ENCODE data around the genes ADGRG7 and SENP7.

GRCh38 chr3:100377620-100377906, 23.3 kb downstream of the TOMM70 start:
- RRBS = no CpG with 5 or more reads among the region's 3 CpGs

GRCh38 chr3:100546327-100546729, 53.9 kb downstream of the TMEM45A start:
- RRBS = no CpG with 5 or more reads among the region's 2 CpGs

- RRBS = no CpG with 5 or more reads among the region's 8 CpGs
Observed at GRCh38 chr3:100609170-100610506, at the start of gene ADGRG7. ADGRG7 (plus strand) TSS chr3:100609601.

DNA sequence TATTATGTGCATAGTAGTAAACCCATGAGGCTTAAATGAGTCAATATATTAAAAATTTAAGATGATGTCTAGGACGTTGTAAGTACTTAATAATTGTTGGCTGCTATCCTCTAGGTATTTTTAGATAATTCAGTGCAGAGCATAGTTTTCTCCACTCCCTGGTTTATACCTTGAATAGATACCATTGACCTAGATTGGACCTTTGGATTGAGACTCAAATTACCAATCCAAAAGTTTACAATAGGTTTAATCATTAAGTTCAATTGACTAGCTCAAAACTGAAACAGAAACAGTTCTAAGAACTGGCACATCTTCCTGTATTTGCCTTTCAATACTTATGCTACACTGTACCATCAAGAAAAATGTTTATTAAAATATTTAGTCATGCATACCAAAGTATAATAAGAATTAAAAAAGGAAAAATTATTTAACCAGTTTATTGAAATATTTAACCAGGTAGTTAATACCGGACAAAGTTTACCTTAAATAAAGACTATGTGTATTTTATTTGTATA, 4.6 kb downstream of the ADGRG7 start:
- RRBS = no CpG with 5 or more reads among the region's 2 CpGs

GRCh38 chr3:100972956-100973457, 20.2 kb downstream of the ABI3BP start:
- RRBS = no CpG with 5 or more reads among the region's 3 CpGs

- RRBS = 2% methylated on average over 6 of the region's 41 CpGs
Observed at GRCh38 chr3:101512968-101513715, at the start of gene SENP7. SENP7 (minus strand) TSS chr3:101513212.

GRCh38 chr3:101517932-101518369, 4.9 kb upstream of the SENP7 start:
- RRBS = no CpG with 5 or more reads among the region's 3 CpGs

- RRBS = no CpG with 5 or more reads among the region's 2 CpGs
Observed at GRCh38 chr3:101592570-101592912, 18.6 kb downstream of the PCNP start.

DNA sequence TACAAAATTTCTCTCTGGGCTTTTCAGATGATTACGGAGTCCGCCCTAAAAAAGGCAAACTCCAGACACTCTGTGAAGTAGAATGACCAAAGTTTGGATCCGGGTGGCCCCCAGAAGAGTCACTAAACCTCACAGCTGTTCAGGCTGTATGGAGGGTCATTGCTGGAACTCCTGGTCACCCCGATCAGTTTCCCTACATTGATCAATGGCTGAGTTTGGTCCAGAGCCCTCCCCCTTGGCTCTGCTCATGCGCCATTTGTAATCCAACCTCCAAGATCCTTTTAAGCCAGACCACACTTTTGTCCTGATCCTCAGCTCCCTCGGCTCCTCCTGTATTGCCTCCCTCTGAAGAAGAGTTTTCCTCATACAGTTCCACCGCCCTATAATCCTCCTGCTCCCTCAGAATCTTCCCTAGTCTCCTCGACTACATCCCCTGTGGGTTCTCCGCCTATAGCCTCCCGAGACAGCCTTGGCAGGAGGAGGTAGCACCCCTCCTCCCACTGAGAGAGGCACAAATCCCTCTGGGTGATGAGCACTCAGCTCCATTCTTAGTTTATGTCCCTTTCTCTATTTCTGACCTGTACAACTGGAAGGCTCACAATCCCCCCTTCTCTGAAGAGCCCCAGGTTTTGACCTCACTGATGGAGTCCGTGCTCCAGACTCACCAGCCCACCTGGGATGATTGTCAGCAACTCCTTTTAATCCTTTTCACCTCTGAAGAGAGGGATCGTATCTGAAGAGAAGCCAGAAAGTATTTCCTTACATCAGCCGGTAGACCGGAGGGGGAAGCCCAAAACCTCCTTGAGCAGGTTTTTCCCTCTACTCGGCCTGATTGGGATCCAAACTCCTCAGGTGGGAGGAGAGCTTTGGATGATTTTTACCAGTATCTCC, 42.1 kb downstream of the ZBTB11 start:
- RRBS = no CpG with 5 or more reads among the region's 15 CpGs

GRCh38 chr3:101640262-101641209, 36.4 kb downstream of the ZBTB11 start:
- RRBS = no CpG with 5 or more reads among the region's 22 CpGs

DNA sequence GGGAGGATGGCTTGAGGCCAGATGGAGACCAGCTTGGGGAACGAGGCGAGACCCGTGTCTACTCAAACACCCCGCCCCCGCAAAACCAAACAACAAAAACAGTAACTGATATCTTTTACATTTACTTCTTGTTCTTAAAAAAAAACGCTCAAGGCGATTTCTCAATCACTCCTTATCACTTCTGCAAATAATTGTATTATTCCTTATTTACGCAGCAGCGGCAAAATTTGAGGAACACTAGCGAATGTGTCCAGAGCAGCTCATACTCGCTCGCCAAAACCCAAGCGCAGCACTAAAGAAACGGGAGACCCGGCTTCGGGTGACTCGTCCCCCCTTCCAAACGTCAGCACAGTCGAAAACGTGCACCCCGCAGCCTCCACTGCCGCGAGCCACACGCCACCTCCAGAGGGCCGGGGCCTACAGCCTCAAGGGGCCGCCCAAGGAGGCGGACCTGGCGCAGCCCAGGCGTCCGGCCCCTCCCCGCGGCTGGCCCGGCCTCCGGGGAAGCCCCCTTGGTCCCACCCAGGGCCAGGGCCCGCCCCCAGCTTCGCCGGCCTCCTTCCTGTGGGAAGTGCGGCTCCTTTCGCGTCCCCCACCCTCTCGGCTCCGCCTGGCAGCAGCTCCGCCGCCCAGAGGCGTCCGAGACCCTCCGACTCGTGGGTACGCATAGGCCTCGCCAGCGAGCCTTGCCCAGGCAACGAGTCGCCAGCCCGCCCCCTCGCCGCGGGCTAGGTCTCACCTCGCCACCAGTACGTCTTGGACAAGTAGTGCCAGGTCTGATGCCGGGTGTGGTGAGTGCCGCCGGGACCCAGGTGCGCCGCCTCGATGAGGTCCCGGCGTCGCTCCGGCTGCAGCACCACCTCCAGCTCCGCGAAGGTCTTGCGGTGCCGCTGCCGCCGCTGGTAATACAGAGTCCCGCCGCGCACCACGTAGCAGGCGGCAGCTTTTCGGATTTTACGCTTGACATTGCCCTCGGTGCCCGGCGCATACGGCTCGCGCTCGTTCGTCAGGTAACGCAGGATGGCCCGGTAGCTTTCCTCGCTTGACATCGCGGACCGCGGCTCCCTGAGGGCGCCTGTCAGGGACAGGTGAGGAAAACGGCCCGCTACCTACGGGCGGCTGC, 705 bp downstream of the ZBTB11 start:
- RRBS = 2% methylated on average over 17 of the region's 102 CpGs

GRCh38 chr3:101687078-101687736, 689 bp upstream of the RPL24 start:
- RRBS = no CpG with 5 or more reads among the region's 25 CpGs

GRCh38 chr3:101725627-101726020, 1.2 kb downstream of the CEP97 start:
- RRBS = no CpG with 5 or more reads among the region's 6 CpGs

DNA sequence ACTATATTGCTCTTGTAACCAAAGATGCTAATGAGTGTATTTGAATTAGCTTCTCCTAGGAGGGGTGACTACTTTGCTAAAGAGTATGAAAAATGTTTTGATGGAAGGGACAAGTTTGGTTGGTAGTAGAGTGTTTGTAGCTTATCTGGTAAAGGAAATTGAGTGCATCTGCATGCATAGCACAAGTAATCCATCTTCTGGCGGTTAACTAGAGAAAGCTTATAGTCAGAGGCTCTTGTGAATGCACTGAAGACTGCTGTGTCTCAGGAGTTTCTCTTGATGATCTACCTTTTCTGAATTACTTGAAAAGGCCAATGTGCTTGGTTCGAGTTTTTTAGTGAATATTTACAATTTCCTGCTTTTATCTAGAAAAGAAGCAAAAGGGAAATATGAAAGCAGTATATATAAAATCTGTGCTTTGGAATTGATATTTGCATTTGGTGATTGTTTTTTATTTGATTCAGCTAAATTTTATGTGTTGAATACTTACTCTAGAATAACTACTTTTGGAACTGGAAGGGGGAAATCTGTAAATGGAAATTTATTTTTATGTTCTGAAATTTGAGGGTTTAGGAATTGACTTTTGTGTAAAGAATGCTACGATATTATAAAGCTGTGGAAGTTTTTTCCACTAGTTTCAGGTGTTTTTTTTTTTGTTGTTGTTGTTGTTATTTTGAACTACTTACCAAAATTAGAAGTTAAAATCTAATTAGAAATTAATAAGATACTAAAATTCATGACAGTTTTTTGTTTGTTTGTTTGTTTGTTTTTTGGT, 26.9 kb upstream of the NFKBIZ start:
- RRBS = no CpG with 5 or more reads among the region's 3 CpGs

GRCh38 chr3:101850341-101851087, 1.2 kb downstream of the NFKBIZ start:
- RRBS = no CpG with 5 or more reads among the region's 18 CpGs

DNA sequence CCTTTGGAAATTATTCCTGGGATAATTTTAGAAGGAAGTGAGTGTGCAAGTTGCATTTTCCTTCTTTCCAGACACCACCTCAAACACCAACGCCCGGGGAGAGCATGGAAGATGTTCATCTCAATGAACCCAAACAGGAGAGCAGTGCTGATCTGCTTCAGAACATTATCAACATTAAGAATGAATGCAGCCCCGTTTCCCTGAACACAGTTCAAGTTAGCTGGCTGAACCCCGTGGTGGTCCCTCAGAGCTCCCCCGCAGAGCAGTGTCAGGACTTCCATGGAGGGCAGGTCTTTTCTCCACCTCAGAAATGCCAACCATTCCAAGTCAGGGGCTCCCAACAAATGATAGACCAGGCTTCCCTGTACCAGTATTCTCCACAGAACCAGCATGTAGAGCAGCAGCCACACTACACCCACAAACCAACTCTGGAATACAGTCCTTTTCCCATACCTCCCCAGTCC, 3.7 kb downstream of the NFKBIZ start:
- RRBS = no CpG with 5 or more reads among the region's 5 CpGs

GRCh38 chr3:101863902-101864325, 14.6 kb downstream of the NFKBIZ start:
- RRBS = no CpG with 5 or more reads among the region's 3 CpGs

GRCh38 chr3:101898684-101899308, 49.5 kb downstream of the NFKBIZ start:
- RRBS = no CpG with 5 or more reads among the region's 5 CpGs

DNA sequence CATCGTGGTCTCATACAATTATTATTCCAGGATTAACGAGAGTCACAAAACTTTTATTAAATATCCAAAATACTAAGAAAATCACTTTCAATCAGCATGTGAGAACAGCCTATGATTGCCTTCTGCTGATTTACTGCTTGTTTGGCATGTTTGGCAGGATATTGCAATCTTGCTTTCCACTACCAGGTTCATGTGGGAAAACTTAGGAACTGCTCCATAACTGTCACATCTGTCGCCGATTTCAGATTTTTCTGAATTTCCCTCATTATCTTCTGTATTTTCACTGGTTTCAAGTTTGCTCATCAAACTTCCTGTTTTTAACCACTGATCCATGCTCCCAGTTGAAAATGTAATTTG, 93.0 kb downstream of the NFKBIZ start:
- RRBS = no CpG with 5 or more reads among the region's 4 CpGs

- RRBS = no CpG with 5 or more reads among the region's 9 CpGs
Observed at GRCh38 chr3:101964708-101965179, 115.4 kb downstream of the NFKBIZ start.

Data from epithelial cell of esophagus (primary cell).